Cytotoxic T cell (primary cell): ENCODE measurements around the genes FOXI3, TEKT4, ZNF514 and TRIM43.

DNA sequence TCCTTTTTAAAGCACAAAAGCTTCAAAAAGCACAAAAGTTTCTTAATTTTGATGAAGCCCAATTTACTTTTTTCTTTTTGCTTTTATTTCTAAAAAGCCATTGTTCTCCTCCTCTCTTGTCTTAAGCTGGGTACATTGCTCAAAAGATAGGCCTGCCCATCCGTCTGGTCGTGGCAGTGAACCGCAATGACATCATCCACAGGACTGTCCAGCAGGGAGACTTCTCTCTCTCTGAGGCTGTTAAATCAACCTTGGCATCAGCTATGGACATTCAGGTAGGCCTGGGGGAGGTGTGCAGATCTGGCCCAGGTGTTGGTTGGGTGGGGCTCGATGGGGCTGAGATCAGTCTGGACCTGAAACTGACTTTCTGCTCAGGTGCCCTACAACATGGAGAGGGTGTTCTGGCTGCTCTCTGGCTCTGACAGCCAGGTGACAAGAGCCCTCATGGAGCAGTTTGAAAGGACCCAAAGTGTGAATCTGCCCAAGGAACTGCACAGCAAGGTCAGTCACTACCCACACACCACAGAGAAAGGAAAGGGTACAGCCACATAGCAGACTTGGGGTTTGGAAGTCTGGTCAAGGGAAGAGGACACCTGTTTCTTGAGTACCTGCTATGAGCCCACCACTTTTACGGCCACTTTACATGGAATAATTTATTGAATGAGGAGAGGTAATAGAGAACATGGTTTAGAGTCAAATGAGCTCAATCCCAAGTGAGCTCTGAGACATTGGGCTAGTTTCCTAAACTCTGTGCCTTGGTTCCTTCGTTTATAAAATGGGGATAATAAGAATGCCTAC is 12.6 kb downstream of the THNSL2 start:
- PRO-cap, 2 experiments: no peak in any of the 2 experiments

DNA sequence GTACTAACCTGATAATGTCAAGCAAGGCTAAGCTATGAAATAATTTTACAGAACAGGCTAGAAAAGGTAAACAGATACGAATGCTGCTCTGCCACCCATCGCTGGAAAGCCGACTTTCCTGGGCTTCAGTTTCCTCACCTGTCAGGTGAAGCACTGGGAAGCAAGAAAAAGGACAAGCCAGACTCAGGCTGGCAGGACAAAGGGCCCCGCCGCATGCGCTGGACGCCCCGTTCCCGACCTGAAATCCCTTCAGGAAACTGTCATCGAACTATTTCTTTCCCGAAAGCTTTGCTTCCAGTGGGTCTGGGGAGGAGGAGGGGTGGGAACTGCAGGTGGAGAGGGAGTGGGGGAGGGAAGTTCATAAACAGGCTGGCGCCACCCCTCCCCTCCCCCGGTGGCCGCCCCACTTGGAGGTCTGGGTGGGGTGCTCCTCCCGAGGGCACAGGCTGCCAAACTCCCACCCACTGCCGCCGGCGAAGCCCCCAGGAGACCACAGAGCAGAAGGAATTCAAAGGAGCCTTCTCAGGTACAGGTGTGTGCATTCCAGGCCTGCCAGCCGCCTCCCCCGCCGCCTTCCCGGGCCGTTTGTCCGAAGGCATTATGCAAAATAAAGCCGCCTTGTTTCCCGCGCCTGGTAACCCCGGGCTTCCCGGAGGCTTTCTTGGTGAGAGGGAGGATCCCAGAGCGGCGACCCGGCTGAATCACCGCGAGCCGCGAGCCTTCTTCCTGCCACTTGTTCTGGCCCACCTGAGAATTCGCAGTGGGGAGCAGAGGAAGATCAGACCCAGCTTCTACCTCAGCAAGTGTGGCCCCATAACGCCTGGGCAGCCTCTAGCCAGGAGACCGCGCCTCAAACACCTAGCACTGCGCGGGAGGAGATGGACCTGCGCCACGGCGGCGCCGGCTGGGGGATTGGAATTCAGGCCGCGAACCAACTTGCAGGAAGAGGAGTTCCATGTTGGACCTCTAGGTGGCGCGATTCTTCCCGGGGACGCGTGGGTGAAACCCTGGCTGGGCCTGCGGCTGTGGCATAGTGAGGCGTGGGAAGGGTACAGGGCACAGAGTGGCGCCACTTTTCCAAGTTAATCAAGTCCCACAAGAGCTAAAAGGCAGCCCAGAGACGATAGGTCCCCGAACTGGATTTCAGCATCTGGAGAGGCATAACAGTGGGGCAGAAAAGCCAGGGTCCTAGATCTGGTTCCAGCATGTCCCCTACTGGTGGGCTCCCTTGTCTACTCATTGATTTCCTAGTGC is 101.9 kb downstream of the FOXI3 start:
- PRO-cap, 2 experiments: no peak in any of the 2 experiments

DNA sequence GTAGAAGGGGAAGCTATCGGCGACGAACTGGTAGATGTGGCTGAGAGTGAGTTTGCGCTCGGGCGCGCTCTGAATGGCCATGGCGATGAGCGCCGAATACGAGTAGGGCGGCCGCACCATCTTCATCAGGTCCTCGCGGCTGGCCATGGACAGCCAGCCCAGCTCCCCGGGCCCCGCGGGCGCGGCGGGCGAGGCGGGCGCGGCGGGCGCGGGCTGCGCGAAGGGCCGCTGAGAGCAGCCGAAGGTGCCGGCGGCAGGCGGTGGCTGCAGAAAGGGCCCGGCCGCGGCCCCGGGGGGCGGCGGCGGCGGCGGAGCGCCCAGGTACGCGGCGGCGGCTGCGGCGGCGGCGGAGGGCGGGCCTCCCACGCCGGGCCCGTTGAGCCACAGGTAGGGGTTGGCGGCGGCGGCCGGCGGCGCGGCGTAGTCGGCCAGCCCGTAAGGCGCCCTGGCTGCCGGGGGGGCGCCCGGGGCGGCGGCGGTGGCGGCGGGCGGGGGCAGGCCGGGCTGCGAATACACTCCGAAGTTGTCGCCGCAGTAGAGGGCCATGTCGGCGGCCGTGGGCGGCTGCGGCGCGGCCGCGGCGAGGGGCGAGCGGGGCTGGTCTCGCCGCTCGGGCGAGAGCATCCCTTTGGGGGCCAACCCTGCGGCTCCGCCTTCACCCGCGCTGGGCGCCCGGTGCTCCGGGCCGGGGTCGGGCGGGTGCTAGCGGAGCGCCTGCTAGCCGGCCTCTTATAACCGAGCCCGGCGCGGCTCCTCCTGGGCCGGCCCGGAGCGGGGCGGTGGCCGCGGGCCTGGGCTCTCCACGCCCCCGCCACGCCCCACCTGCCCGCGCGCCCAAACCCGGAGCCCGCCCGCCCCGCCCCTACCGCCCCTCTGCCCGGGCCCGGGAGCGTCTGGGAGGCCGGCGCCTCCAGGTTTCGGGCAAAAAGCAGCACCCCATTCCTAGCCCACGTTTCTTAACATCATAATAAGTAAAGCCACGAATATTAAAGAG is at the start of gene FOXI3:
TSS of gene FOXI3 (minus strand) at position 704 of the 994 bp plus-strand sequence.
- PRO-cap, 2 experiments: no peak in any of the 2 experiments

DNA sequence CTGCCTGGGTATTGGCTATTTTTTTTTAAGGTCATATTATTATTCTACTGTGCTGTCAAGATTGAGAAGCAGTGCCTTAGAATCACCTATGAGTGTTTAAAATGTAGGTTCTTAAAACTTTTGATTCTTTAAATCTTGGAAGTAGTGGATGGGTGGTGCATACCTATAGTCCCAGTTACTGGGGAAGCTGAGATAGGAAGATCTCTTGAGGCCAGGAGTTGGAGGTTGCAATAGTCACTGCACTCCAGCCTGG is 23.3 kb downstream of the TEX37 start:
- PRO-cap, 2 experiments: peak in 2 of 2 experiments; most common plus-strand start position 59 of the sequence (in 2)

DNA sequence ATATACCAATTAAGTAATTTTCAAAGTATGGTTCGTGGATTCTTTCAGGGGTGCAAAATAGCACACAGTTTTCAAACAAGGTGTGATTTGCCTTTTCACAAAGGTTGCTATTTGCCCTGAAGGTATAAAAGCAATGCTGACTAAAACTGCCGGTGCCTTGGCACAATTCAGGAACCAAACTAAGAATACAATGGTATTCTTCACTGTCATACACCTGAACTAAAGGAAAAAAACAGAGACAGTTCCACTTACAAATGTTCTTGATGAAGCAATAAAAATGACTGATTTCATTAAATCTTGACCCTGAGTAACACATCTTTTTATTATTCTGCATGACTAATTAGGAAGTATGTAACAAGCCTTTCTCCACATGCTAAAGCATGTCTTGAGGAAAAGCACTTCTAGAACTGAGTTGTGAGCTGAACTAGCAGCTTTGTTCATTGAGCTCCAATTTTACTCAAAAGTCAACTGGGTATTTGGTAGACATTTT is 18.0 kb downstream of the EIF2AK3 start:
- PRO-cap, 2 experiments: no peak in any of the 2 experiments

- PRO-cap, 2 experiments: no peak in any of the 2 experiments
Measured at GRCh38 chr2:88623980-88624350, 3.3 kb downstream of the EIF2AK3 start.

- PRO-cap, 2 experiments: no peak in any of the 2 experiments
Measured at GRCh38 chr2:88626211-88626676, 1.0 kb downstream of the EIF2AK3 start.

DNA sequence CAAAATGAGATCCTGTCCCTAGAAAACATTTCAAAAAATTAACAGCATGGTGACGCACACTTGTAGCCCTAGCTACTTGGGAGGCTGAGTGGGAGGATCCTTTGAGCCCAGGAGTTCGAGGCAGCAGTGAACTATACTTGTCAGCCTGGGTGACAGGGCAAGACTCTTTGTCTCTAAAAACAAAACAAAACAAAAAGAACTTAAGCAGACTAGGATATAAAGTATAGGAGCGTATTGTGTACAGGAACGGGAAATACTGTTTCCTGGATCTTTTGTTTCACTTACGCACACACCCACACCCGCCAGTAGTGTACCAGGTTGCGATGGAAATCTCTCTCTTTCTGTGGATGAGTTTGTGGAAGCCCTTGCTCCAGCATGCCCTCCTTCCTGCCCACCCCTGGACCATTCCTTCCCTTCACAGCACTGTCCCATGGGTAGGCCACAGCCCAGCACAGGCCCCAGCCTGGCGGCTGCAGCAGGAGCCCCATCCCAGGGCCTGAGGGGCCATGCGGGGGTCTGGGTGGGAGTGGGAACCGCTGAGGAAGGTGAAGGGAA is 136.4 kb downstream of the RPIA start:
- PRO-cap, 2 experiments: no peak in any of the 2 experiments

DNA sequence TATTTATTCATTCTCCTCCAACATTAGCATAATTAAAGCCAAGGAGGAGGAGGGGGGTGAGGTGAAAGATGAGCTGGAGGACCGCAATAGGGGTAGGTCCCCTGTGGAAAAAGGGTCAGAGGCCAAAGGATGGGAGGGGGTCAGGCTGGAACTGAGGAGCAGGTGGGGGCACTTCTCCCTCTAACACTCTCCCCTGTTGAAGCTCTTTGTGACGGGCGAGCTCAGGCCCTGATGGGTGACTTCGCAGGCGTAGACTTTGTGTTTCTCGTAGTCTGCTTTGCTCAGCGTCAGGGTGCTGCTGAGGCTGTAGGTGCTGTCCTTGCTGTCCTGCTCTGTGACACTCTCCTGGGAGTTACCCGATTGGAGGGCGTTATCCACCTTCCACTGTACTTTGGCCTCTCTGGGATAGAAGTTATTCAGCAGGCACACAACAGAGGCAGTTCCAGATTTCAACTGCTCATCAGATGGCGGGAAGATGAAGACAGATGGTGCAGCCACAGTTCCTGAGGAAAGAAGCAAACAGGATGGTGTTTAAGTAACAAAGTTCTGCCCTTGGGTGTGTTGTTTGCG is 165.8 kb downstream of the RPIA start:
- PRO-cap, 2 experiments: no peak in any of the 2 experiments

DNA sequence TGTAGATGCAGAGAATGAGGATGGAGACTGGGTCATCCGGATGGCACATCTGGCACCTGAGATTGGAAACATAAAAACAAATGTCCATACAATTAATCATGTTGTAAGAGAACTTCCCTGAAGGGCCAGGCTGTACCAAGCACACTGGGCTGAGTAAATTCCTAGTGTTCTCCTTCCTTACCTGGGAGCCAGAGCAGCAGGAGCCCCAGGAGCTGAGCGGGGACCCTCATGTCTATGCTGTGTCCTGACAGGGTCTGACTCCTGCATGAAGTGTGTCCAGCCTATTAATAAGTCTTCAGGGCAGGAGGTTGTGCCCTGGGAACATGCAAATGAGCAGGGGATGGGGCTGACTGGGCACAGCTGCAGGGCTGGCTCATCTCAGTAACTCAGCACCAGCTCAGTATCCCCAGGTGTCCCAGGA is 301.2 kb downstream of the RPIA start:
- PRO-cap, 2 experiments: no peak in any of the 2 experiments

DNA sequence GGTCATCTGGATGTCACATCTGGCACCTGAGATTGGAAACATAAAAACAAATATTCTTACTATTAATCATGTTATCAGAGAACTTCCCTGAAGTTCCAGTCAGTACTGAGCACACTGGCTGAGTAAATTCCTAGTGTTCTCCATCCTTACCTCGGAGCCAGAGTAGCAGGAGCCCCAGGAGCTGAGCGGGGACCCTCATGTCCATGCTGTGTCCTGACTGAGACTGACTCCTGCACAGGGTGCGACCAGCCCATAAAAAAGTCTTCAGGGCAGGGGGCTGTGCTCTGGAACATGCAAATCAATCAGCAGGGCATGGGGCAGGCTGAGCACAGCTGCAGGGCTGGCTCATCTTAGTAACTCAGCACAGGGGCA is 628.4 kb downstream of the RPIA start:
- PRO-cap, 2 experiments: no peak in any of the 2 experiments

GRCh38 chr2:90209652-90210145 is 1518.2 kb downstream of the RPIA start:
- PRO-cap, 2 experiments: no peak in any of the 2 experiments

GRCh38 chr2:91766222-91766805 is 2820.8 kb upstream of the AQP7B start:
- PRO-cap, 2 experiments: no peak in any of the 2 experiments

- PRO-cap, 2 experiments: no peak in any of the 2 experiments
Measured at GRCh38 chr2:94870754-94871679, at the start of gene TEKT4. Gene TEKT4 (plus strand): TSS chr2:94871430.

DNA sequence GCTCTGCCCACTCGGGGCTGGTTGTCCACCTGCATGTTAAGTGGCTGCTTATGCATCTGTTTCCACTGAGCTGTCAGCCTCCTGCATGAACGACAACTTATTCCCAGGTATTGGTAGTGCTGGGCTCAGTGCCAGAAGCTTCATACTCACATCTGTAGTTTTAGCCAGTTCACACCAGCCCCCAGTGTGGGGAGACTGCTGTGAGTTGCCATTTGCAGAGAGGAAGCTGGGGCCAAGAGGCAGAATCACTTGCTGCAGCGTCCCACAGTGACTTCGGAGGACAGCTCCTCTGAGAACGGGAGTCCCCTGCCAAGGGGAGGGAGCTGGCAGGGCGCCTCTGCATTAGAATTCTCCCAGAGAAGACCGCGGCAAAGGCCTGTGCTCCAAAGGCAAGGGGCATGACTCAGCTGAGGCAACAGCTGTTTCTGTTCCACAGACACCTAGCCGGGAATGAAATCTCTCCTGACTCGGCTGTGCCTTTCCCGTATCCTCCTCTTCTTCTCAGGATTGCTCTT is 17.8 kb downstream of the MAL start:
- PRO-cap, 2 experiments: no peak in any of the 2 experiments

- PRO-cap, 2 experiments: peak in 2 of 2 experiments; most common plus-strand start chr2:95076992 (in 2); most common minus-strand start chr2:95076875 (in 1)
Measured at GRCh38 chr2:95076682-95077255, 44.8 kb downstream of the MRPS5 start.

GRCh38 chr2:95117664-95118129 is 3.9 kb downstream of the MRPS5 start:
- PRO-cap, 2 experiments: no peak in any of the 2 experiments

GRCh38 chr2:95158958-95160257 is at the start of gene ZNF514:
Gene ZNF514 (minus strand): TSS chr2:95159848.
- PRO-cap, 2 experiments: peak in 2 of 2 experiments; most common plus-strand start chr2:95159809 (in 2); most common minus-strand start chr2:95159577 (in 2)

- PRO-cap, 2 experiments: no peak in any of the 2 experiments
Measured at GRCh38 chr2:95384599-95385302, 17.8 kb upstream of the FAHD2A start.

DNA sequence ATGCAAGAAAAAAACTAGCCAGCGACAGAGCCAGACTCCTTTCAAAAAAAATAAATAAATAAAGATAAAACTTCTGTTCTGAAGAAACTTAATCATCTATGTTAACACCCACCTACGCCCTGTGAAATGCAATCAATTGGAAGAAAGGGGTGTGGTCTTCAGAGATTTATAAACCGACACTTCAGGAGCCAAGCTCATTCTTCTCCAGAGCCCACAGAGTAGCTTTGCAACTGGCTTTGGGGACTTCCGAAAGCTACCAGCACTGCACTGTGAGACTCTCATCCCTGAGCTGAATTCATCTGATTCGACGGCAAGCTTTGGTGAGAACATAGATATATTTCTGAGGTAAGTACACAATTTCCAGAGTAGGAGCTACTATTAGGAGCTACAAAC is at the start of gene TRIM43:
TSS of gene TRIM43 (plus strand) at position 197 of the 393 bp plus-strand sequence.
- PRO-cap, 2 experiments: no peak in any of the 2 experiments